Natural killer cell (primary cell): ENCODE measurements around a stretch of chr2.

DNA sequence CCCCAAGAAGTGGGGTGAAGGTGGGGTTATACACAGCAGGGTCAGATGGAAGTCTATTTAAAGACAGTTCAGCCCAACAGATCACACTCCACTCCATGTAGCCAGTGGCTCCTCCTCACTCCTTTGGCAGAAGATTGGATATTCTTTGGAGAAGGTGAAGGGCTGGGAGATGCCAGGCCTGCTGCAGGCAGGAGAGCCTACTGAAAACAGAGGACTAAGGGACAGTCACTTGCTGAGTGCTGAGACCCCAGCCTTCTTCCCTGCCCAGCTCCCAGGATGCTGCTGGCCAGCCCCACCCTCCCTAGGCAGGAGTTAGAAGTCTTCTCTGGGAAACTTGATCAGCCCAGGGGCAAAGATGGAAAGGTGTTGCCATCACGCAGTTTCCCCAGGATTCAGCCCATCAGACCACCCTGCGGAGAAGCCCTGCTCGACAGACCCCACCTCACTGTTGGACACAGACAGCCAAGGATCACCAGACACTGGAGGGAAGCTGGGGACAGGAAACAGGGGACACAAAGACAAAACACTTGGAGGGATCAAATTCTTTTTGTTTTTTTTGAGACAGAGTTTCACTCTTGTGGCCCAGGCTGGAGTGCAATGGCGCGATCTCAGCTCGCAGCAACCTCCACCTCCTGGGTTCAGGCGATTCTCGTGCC is 93.6 kb downstream of the INPP5D start:
- PRO-cap, result no peak

- PRO-cap, result no peak
Measured at GRCh38 chr2:233196373-233196707, 55.1 kb upstream of the ATG16L1 start.

DNA sequence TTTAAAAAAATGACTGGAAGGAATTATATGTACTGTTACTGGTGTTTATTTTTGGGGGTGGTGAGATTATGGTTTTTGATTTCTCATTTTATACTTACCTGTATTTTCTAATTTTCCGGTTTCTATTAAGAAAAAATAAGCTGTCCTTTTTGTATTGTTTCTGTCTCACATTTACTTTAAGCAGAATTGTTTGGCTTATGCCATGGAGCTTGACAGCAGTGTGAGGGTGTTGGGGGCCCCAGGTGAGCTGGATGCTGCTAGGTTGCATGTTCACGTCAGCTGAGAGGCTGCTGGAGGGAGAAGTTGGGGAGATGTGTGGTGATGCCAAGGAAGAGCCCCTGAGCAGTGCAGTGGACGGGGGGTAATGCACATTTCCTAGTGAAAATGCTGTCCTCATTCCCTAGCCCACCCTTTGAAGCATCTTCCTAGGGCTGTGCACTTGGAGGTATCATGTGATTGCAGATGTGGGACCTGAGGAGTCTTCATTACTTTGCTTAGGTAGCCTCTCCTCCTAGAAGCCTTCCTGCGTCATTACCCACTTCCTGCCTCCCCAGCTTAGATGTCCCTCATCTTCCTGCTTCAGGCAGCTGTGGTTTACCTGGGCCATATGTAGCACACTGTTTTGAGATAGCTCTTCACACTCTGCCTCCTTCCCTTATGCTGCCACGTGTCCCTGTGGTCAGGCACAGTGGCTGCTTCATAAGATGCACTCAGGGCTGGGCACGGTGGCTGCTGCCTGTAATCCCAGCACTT is 16.2 kb downstream of the ATG16L1 start:
- PRO-cap, result bidirectional peak, plus-strand start at position 700 of the sequence, minus-strand start at position 460 of the sequence

- PRO-cap, result bidirectional peak, plus-strand start at chr2:233385791, minus-strand start at chr2:233385622; bidirectional peak, plus-strand start at chr2:233385978, minus-strand start at chr2:233385819
Measured at GRCh38 chr2:233385375-233386090, 31.2 kb downstream of the DGKD start.

- PRO-cap, result no peak
Measured at GRCh38 chr2:233457991-233458505, 103.8 kb downstream of the DGKD start.

GRCh38 chr2:233464341-233465030 is 102.1 kb downstream of the USP40 start:
- PRO-cap, result no peak

GRCh38 chr2:234081929-234082930 is 31.7 kb downstream of the SPP2 start:
- PRO-cap, result no peak

DNA sequence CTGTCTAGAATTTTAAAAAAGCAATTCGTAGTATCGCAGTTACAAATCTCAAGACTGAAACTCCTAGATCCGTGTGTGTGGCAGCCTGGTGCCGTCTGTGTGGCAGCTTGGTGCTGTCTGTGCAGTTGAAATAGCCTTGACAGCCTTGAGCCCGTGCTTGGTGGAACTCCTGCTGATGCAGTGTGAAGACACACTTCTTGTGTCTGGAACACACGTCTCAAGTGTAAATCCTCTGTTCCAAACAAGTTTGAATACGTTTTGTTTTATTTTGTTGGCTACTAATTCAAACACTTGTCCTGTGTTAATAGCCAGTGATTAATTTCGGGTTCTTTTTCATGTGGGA is 152.6 kb downstream of the SPP2 start:
- PRO-cap, result no peak

DNA sequence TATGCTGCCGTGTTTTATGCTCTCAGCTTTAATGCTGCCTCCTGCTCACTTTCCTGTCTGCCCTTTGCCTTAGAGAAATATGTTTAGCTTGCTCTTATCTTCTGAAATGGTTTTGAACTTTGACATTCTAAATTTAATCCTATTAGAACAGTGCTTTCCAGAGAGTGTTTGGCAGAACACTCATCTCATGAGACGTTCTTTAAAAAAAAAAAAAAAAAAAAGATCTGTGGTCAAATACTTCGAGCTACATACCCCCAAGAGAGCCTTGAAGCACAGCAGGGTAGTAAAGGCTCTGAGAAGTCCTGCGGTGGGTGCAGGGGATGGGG is 161.3 kb downstream of the SPP2 start:
- PRO-cap, result no peak

- PRO-cap, result bidirectional peak, plus-strand start at chr2:234290920, minus-strand start at chr2:234290761
Measured at GRCh38 chr2:234290393-234291467, 206.2 kb downstream of the ARL4C start.

DNA sequence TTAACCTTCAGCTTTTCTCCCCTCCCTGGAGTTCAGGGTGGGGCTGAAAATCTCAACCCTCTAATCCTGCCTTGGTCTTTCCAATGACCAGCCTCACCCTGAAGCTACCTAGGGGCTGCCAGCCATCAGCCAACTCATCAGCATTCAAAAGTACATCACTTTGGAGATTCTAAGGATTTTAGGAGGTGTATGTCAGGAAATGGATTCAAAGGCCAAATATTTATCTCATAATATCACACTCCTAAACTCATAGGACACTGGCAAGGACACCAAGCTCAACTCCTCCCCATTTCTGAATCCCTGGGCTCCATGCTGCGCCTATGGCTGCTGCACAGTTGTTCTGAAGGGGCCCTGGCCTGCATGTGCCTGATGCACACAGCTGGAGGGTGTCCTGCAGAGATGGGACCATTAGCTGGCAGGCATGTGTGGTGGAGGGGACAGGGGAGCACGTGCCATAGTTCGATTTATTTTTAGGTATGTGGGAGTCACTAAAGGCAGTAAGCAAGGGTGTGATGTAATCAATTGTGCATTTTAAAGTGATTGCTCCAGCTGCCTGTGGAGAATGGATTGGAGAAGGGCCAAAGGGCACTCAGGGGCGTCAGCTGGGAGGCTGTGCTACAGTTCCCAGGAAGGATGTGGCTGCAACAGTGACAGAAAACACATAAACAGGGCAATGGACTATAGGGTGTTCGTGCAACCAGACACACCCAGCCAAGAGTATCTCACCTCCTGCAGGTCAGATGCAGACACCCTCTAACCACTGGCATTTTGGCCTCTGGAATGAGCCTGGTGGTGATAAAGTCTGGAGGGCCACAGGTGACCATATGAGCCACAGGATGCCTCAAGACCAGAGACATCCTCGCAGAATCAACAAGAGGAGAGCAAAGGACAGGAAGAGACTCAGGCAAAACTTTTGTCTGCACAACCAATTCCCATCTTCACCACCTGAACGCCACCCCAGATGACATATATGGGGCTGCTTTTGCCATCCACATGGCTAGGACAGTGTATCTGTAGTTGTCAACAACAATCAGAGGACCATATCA is 205.1 kb downstream of the ARL4C start:
- PRO-cap, result bidirectional peak, plus-strand start at position 673 of the sequence, minus-strand start at position 401 of the sequence

- PRO-cap, result no peak
Measured at GRCh38 chr2:234423261-234423671, 73.6 kb downstream of the ARL4C start.

GRCh38 chr2:234468468-234469153 is 28.3 kb downstream of the ARL4C start:
- PRO-cap, result no peak

DNA sequence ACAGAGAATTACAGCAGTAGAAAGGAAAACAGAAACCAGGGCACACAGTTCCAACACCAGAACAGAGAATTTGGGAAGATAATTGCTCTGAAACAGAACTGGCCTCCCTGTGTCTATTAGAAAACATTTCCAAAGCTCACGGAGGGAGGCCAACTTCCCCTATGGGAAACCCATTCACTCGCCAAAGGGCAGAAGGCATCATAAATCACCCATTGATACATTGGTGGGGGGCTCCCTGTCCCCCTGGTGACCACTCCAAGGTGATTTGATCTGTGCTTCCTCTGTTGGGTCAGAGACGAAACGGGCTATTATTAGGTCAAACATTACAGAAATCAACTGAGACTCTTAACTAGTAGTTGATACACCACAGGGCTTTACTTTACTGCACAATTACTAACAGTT is 3.8 kb downstream of the ARL4C start:
- PRO-cap, result no peak

DNA sequence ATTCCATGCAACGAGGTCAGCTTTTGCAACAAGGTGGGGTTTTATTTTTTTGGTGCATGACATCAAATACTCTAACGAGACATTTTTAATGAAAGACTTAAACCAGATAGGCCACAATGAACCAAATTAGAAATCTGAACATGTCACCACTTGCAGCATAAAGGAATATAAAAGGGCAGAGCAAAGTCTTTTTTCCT is 2.4 kb downstream of the ARL4C start:
- PRO-cap, result no peak

- PRO-cap, result no peak
Measured at GRCh38 chr2:234677036-234677327, 180.1 kb upstream of the ARL4C start.

- PRO-cap, result no peak
Measured at GRCh38 chr2:234955104-234955784, 3.4 kb downstream of the SH3BP4 start.

DNA sequence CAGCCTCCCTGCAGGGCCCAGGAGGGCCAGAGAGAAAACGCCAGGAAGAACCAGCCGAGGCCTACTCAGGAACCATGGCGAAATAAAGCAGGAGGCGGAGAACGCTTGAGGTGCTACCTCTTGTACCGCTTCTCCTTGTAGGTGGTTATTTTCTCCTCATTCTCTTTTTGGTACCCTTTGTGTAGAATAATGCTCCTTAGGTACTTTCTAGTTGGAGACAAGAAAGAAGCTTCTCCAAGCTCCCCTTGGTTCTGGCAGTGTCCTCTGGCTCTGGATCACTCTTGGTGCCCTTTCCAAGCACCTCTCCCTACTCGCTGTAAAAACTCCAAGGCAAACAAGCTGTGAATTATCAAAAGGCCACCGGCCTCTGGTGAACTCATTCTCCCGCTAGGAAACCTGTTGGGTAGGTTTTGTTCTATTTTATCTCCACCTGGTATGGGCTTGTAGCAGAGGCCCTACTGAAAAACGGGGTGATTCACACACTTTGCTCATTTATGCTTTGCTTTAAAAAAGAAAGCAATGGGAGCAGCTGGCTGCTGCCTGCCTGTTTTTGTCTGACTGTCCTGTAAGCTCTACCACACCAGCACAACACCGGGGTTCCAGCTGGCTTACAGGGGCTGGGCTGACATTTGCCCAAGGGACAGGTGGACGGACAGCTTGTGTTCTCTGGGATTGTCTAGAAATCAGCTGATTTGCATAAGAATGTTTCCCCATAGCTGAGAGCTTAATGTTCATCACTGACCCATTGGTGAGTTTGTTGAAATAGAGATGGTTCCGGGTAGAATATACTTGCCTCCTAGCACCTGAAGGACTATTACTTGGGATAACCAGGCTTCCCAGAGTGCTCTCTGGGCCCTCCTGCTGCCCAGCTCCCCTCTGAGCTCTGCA is 56.8 kb downstream of the SH3BP4 start:
- PRO-cap, result no peak

DNA sequence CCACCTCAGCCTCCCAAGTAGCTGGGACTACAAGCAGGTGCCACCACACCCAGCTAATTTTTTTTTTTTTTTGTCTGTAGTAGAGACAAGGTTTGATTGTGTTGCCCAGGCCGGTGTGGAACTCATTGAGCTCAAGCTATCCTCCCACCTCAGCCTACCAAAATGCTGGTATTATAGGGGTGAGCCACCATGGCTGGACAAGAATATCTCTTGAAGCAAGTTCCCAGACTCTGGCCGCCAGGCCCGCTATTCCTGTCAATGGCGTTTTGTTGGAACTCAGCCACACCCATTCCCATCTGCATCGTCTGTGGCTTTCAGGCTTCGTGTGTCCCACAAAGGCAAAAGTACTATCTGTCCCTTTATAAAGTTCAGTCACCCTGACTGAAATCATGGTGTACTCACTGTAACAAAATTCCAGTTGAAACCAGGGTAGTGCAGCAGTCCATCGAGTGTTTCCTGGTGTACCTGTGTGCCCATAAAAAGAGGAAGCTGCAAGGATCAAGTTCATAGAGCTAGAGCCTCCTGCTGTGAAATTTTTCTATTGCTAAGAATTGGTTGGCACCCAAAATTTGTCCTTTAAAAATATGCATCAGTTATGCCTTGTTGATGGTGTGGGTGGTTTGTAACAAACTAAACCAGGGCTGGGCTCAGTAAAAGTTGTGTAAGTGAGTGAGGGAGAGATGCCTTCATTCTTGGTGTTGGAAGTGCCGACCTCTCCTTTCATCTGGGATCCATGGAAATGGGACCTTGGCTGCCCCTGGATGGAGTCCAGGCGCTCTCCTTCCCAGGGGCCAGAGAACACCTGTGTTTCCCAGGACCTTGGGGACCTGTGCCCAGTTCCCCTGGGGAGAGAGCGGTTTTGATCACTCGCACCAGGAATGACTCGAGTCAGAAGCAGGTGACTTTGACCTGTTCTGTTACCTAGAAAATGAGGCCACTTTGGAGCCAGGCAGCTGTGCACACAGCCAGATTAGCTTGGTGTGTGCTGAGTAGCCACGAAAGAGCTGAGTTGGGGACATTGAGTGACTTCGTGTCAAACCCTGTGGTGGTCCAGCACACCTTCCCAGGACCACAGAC is 97.0 kb downstream of the SH3BP4 start:
- PRO-cap, result no peak

DNA sequence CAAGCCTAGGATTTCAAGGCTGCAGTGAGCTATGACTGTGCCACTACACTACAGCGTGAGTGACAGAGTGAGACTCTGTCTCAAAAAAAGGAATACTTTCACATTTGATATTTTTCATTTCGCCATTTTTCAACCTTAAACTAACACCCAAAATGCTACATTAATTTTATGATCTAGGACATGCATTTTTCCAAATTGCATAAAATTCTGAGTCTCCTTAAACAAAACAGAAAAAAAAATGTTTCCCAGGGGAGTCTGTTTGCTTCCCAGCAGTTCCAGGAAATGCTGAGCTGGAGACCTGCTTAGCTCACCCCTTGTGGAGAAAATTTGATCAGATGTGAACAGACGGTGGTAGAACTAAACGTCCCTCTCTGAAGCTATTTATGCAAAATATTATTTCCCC is 75.0 kb upstream of the AGAP1 start:
- PRO-cap, result no peak